Mononuclear cell (primary cell): ENCODE measurements around a stretch of chr10.

DNA sequence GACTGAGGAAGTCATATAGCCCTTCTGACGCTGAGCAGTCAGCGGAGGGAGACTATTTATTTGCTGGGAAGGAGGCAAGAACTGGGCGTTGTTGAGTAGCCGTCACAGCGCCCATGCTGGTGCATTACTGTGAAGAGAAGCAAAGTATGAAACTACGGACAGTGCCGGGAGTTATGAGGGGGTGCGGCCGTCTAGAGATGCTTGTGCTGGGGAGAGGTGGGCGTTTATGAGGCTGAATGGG is 48.5 kb upstream of the TCERG1L start:
- RRBS: no CpG with 5 or more reads among the region's 10 CpGs

GRCh38 chr10:131477317-131478375 is 166.1 kb upstream of the TCERG1L start:
- RRBS: no CpG with 5 or more reads among the region's 21 CpGs

- RRBS: no CpG with 5 or more reads among the region's 9 CpGs
Measured at GRCh38 chr10:131907670-131908178, 6.9 kb downstream of the PPP2R2D start.

DNA sequence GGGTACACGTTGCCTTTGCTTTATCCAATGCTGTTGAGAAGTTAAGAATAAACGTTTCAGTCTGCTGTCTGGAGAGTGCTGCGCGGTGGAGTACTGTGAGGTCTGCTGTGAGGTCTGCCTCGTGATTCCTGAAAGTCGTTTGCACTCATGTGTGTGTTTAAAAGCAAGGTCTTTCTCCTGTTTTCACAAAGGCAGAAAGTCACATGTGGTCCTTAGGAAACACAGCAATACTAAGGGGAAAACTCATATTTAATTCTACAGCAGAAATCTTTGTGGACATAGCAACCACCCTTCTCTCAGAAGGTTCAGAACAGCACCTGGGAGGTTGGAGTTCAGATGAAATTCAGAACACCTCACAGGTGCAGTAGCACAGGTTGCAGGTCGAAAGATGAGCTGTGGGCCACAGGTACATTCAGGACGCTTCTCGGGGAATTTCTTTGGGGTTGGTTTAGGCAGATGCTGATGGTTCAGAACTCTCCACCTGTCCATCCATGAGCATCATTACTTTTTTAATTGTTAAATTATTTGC is 39.9 kb downstream of the PPP2R2D start:
- RRBS: no CpG with 5 or more reads among the region's 9 CpGs

- RRBS: no CpG with 5 or more reads among the region's 18 CpGs
Measured at GRCh38 chr10:131972648-131973337, 8.9 kb downstream of the BNIP3 start.

GRCh38 chr10:131979772-131980431 is 1.8 kb downstream of the BNIP3 start:
- RRBS: 57% methylated on average over 11 of the region's 34 CpGs

DNA sequence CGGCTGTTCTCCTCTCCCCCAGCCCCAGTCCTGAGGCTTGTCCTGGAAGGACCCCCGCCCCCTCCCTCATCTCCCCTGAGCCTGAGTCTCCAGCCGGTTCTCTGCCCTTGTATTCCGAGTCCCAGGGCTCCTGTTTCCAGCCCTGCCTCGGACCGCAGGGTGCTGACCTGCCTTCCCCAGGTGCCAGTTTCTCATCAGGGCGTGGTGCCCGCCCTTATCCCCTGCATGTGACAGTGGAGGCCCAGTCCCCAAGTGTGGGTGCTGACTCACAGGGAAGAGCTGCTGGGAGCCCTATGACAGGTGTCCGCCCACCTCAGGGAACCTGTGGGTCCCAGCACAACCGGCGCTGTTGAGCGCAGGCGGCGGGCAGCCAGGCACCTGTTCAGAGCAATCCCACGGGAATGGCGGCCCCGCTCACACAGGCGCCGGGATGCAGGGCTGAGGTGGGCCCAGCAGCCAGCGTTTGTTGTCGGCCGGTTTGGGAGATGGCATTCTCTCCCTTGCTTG is 2.0 kb downstream of the PWWP2B start:
- RRBS: 93% methylated on average over 15 of the region's 22 CpGs

DNA sequence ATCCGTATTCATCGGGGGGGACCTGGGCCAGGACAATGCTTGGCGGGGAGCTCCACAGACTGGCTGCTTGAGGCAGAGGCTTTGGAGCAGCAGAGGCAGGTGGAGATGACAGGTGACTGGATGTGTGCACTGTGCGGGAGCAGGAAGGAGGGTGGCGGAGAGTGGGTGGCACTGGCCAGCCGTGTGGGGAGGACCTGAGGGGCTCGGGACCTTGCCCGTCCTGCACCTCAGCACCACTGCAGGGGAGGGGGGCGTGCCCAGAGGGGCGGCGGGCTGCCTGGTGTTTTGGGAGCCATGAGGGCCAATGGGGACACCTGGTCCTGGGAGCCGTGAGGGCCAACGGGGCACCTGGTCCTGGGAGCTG is 13.3 kb downstream of the PWWP2B start:
- RRBS: no CpG with 5 or more reads among the region's 13 CpGs

- RRBS: 11% methylated on average over 1 of the region's 23 CpGs
Measured at GRCh38 chr10:132421479-132422199, 24.6 kb downstream of the PWWP2B start.

DNA sequence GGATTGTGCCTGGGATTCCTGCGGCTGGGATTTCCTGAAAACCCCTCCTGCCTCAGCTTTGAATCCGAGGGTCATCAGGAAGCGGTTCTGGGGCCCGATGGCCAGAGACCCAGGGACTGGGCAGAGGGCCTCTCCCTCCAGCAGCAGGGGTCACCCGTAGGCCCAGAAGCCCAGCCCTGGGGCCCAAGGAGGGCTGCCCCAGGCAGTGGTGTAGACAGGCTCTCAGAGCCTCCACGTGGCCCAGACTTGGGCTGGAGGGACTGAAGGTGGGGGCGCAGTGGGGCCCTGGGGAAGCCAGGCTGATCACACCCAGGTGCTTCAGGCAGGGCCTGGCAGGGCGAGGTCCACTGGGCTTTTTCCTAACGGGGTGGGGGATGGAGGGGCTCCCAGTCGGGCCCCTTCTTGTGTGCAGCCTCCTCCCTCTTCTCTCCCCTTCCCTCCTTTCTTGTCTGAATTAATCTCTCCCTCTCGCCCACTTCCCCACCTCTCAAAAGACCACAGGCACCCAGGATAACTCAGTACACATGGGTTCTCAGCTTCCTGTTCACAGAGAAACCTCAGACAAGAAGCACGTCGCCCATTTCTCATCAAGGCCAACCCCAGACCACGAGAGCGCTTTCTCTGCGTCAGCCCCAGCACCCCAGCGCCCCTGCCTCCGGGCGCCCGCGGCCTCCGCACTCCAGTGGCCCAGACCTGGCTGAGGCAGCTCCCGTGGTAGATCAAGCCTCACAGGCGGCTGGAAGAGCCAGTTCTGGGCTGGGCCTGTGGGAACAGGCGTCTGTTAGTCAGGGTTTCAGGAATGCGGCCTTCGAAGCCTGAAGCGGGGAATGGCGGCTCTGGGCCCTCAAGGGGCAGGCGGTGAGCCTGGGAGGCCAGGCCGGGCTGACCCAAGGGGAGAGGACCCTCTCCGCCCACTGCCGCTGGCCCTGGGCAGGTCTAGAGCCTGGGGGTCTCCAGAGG is 50.5 kb downstream of the PWWP2B start:
- RRBS: 66% methylated on average over 2 of the region's 33 CpGs

GRCh38 chr10:132470333-132470933 is 67.2 kb upstream of the INPP5A start:
- RRBS: no CpG with 5 or more reads among the region's 18 CpGs

GRCh38 chr10:132480268-132480617 is 57.3 kb upstream of the INPP5A start:
- RRBS: no CpG with 5 or more reads among the region's 8 CpGs

DNA sequence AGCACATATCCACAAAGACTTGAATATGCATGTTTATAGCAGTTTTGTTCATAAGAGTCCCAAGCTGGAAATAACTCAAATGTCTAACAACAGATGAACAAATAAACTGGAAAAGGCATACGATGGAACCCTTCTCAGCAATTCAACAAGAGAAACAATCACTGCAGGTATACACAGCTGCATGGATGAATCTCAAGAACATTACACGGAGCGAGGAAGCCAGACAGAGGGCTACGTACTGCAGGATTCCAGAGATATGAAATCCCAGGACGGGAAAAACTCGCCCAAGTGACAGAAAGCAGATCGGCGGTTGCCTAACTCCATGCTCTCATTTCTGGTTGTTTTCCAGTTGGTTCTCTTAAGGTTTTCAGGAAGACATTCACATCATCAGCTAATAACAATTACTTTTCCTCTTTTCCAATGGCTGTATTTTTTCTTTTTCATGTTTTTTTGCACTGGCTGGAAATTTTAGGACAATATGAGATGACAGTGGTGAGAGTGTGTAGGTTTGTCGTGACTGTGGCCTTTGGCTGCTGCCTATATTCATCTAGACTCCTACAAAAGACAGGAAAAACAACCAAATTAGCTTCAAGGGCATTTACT is 25.9 kb upstream of the INPP5A start:
- RRBS: no CpG with 5 or more reads among the region's 9 CpGs

- RRBS: 92% methylated on average over 2 of the region's 9 CpGs
Measured at GRCh38 chr10:132515663-132516033, 21.9 kb upstream of the INPP5A start.

DNA sequence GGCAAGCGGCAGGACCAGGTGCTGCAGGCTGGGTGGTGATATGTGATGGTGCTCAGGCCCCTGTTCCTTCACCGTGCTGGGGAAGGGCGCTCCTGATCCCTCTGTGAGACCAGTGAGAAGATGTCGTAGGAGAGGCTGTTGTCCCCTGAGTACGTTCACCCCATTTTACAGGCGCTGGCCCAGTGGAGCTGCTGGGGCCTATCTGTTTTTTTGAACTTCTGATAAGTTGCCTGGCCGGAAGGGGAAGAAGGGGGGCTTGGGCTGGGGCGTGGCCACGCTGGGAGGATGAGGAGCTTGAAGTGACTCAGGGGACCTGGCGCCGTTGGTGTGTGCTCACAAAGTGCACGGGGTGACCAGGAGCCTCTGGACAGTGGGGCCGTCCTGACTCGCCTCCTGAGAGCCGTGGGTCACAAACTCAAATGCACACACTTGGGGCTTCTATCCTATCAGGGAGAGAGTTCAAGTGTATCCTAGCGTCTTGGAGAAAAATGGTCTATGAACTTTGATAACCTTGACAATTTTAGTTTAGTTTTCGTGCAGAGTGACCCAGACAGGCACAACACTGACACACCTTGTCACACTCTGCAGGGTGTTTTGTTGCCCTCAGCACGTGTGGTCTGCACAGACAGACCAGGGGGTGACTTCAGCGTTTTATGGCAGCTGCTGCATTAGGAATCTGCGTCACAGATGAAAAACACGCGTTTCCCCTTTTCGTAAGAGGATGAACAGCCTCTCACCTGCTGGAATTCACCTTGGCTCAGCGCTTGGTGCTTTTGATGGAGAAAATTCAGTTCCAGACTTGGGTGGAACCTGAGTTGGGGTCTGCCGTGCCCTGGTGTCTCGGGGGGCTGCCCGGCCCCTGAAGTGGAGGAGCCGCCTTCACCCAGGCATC is 17.8 kb downstream of the INPP5A start:
- RRBS: no CpG with 5 or more reads among the region's 28 CpGs

DNA sequence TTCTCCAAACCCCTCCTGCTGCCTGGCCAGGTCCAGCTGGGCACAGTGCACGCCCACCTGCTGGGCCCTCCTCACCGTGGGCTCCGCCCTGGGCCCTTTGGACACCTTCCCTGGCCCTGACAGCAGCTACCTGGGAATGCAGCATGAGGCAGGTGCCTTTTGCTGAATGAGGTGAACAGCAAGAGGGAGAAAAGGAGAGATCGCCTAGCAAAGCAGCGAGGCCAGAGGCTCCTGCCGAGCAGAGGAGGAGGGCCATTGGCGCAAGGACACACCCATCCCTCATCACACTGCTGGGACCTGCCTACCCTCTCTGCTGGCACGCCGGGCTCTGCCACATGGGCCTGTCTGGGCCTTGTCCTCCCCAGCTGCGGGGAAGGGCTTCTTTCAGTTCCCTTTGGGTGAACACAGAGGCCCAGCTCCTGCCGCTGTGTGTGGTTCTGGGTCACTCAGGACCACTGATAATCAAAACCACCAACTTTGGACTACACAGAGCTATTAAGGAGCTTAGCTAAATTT is 33.5 kb downstream of the INPP5A start:
- RRBS: no CpG with 5 or more reads among the region's 11 CpGs

- RRBS: no CpG with 5 or more reads among the region's 25 CpGs
Measured at GRCh38 chr10:132586213-132586727, 48.7 kb downstream of the INPP5A start.

DNA sequence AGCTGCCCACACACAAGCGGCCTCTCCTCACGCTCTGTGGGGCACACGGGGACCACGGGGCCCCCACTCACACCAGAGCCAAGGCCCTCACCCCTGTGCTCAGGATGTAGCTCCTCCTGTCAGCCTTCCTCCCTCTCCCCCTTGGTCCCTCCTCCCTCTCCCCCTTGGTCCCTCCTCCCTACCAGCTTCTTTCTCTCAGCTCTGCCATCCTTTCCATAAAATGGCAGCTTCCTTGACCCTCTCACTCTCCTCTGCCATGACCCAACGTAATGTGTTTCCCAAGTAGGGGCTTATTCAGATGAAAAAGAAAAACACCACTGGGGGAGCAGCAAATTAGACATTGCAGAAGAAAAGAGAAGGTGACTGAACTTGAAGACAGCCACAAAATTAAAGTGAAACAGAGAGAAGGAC is 114.3 kb downstream of the INPP5A start:
- RRBS: no CpG with 5 or more reads among the region's 5 CpGs

GRCh38 chr10:132659959-132660950 is 122.7 kb downstream of the INPP5A start:
- RRBS: no CpG with 5 or more reads among the region's 23 CpGs

DNA sequence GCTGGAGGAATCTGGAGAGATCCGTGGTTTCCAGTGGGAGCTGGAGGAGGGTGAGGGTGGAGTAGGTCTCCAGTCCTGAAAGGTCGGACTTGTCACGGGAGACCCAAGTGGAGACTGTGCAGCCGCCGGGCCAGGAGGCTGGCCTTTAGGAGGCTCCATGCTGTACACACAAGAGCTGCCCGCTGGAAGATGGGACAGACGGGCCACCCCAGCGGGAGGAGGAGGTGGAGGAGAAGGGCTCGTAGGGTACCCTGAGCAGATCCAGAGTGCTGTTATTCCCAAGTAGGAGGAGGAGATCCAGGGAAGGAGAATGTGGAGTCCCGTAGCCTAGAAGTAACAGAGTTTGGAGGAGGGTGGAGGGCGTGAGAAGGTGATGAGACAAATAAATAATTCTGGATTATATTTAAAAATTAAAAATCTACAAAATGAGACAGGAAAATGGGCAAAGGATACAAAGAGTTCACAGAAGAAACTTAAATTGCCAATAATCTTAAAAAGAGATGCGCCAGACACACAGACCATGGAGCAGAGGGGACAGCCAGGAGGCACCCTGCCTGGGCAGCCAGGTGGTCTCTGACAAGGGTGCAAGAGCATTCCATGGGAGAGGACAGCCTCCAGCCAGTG is 106.6 kb downstream of the NKX6-2 start:
- RRBS: no CpG with 5 or more reads among the region's 12 CpGs